ENCODE results near the genes SCNM1, RFX5, POGZ, CELF3, RIIAD1, LINGO4 and TCHHL1.

- PRO-cap, 8 experiments, result no peak in any of the 8 experiments
Measured at GRCh38 chr1:151147605-151148192, 1.3 kb upstream of the SEMA6C start.

DNA sequence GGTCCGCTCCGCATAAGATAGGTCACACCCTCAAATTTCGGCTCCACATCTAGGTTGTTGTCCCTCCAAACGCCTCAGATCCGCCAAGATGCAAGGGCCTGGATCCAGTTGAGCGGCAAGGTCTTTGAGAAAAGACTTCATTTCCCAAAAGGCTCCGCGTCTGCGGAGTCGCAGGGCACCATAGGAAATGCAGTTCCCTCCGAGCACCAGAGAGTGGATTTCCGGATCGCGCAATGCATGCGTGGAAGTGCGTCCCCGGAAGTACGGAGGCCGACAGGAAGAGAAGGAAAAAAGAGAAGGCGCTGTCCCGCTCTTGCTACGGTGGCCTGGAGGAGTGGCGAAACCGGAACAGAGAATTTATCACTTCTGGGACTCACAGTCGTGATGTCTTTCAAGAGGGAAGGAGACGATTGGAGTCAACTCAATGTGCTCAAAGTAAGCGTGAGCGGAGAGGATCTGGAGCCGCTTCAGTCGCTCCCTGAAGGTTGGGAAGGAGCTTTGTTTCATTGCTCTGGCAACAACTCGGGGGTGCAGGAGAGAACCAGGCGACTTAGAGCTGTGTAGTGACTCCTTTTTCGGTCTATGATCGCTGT lies at the start of gene SCNM1:
Gene SCNM1, plus strand, starts transcription at position 376 of the 593 bp plus-strand sequence.
- PRO-cap, 8 experiments, result peak in 7 of 8 experiments; most common plus-strand start position 376 of the sequence (in 6); most common minus-strand start position 92 of the sequence (in 3)

GRCh38 chr1:151196344-151196675 lies 2.0 kb upstream of the PIP5K1A start:
- PRO-cap, 8 experiments, result no peak in any of the 8 experiments

GRCh38 chr1:151283216-151283703 lies 1.2 kb downstream of the ZNF687 start:
- PRO-cap, 8 experiments, result peak in 8 of 8 experiments; most common plus-strand start chr1:151283418 (in 6); most common minus-strand start chr1:151283290 (in 6)

DNA sequence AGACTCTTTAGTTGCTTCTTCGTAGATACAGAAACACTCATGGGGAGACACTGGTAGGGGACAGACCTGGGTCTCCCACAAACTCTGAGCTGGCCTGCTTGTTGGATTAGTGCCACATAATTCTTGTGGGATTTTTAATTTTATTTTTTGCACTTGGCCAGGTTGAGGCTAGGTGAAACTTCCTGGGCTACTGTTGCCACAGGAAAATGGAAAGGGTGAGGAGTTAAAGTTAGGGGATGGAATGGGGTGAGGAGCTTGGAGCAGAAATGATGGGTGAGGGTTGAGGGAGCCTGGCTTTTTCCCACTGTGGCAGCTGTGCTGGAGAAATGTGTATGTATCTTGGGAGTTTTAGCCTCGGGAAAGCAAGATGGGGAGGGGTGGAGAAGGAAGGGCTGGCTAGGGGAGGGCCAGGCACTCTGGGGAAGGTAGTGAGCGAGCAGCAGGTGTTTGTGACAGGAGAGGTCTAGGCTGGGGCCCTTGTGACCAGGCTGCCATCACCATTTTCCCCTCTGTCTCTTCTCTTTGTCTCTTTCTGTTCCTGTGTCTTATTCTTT lies 1.9 kb downstream of the ZNF687 start:
- PRO-cap, 8 experiments, result no peak in any of the 8 experiments

- PRO-cap, 8 experiments, result peak in 8 of 8 experiments; most common plus-strand start chr1:151346759 (in 2); most common minus-strand start chr1:151347249 (in 8)
Measured at GRCh38 chr1:151346214-151347436, at the start of gene RFX5. Gene RFX5 (minus strand): TSS chr1:151347252.

DNA sequence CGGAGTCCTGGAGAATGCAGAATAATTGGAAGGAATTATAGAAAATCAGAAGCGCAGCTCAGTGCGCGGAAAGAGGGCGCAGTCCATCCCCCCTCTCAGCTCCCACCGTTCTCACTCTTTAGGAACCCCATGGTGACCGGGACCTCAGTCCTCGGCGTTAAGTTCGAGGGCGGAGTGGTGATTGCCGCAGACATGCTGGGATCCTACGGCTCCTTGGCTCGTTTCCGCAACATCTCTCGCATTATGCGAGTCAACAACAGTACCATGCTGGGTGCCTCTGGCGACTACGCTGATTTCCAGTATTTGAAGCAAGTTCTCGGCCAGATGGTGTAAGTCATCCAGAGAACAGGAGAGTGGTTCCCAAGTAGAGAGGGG lies 473 bp downstream of the PSMB4 start:
- PRO-cap, 8 experiments, result peak in 7 of 8 experiments; most common plus-strand start position 163 of the sequence (in 3); most common minus-strand start position 115 of the sequence (in 3)

- PRO-cap, 8 experiments, result peak in 1 of 8 experiments; most common minus-strand start chr1:151420031 (in 1)
Measured at GRCh38 chr1:151419863-151420086, 20.4 kb downstream of the PSMB4 start.

- PRO-cap, 8 experiments, result peak in 8 of 8 experiments; most common plus-strand start chr1:151459157 (in 5); most common minus-strand start chr1:151459155 (in 6)
Measured at GRCh38 chr1:151459024-151459744, at the start of gene POGZ. Gene POGZ (minus strand): TSS chr1:151459494.

DNA sequence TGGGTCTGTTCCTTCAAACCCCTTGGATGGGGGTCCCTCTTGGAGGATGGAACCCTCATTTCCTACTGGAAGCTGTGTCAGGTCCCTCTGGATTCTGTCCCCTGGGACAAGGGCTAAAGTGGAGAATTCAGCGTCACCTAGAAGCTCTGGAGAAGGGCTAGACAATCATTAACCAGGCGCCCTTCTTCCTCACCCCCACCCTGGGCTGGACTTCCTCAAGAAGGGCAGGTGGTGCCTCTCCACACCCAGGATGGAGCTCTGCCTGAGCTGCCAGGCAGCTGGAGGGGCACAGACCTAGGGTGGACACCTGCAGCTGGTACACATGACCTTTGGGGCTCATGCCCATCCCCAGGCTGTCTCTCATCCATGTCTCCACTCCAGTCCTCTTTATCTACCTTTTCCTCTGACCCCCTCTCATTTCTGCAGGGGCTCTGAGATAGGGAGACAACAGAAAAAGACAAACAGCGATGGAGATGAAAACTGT lies 3.5 kb downstream of the CELF3 start:
- PRO-cap, 8 experiments, result no peak in any of the 8 experiments

- PRO-cap, 8 experiments, result no peak in any of the 8 experiments
Measured at GRCh38 chr1:151715995-151716887, at the start of gene CELF3. Gene CELF3 (minus strand): TSS chr1:151716803.

DNA sequence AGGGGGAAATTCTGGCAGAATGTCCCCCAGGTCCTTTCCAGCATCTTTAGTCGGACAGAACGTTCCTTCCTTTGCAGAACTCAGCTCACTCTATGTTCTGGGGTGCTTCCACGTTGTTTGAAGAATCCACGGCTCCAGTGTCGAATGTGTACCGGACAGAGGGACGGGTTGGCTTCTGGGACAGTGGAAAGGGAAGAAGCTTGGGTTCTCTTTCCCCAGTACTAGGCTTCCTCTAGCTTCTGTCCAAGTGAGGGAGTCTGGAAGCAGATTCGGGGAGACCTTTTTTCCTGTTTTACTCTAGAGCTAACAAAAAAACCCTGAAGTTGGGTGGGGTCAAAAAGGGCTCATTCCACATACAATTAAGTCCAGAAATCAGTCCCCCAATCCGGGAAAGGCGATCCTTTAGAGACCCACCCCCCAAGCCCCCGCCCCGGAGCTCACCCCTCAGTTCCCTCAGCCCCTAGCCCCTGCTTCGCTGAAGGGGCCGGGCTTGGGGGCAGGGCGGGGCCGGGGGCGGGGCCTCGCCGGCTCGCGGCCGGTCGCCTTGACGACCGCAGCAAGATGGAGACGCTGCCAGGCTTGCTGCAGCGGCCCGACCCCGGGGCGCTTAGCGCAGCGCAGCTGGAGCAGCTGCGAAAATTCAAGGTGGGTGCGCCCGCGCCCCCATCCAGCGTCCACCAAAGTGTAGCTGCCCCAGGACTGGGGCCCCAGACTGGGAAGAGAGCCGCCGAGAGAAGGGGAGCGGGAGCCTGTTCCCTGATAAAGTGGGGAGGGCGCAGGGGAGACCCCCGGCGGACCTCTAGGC lies at the start of gene RIIAD1:
Gene RIIAD1, plus strand, starts transcription at position 547 of the 805 bp plus-strand sequence.
- PRO-cap, 8 experiments, result no peak in any of the 8 experiments

DNA sequence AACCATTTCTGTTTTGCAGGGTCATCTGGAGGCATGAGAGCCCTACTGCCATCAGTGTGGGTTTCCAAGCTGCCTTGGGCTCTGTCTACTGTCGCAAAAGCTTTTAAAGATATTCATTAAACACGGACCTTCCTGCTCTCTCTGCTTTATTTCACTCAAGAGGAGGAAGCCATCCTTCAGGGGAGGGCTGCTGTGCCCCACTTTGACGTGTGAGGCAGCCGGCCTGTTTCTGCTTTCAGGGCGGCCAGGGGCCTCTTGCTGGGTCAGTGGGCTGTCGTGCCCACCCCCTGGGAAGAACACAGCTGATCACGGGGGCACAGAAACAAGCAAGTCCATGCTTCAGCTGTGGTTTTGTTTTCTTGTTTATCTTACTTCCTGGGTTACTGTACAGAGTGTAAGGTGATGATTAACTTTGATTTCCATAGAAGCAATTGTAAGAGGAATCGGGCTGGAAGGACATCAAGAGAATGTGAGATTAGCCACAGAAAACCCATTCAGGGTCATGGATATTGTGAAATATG lies 8.2 kb downstream of the RIIAD1 start:
- PRO-cap, 8 experiments, result no peak in any of the 8 experiments

GRCh38 chr1:151778534-151779147 lies 11.7 kb downstream of the TDRKH start:
- PRO-cap, 8 experiments, result no peak in any of the 8 experiments

DNA sequence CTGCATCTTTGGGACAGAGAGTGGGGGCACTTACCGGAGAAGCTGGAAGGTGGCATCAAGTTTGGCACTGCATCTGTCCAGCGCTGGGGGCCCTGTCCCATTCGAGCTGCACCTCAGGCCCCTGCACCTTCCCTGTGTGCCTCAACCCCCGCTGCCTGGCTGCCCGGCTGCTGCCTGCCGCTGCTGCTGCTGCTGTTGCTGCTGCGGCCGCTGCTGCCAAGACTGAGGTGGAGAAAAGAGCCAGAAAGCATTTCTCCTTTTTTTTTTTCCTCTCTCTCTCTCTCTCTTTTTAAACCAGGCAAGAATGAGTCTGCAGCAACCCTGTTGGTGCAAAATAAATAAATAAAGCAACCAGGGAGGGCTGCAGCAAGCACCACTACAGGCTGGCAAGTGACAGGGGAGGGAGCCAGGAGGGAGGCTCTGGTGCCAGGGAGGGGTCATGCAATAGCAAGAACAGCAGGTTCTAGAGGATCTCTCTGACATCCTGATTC lies at the start of gene LINGO4:
Gene LINGO4, minus strand, starts transcription at position 224 of the 491 bp plus-strand sequence.
- PRO-cap, 8 experiments, result no peak in any of the 8 experiments

DNA sequence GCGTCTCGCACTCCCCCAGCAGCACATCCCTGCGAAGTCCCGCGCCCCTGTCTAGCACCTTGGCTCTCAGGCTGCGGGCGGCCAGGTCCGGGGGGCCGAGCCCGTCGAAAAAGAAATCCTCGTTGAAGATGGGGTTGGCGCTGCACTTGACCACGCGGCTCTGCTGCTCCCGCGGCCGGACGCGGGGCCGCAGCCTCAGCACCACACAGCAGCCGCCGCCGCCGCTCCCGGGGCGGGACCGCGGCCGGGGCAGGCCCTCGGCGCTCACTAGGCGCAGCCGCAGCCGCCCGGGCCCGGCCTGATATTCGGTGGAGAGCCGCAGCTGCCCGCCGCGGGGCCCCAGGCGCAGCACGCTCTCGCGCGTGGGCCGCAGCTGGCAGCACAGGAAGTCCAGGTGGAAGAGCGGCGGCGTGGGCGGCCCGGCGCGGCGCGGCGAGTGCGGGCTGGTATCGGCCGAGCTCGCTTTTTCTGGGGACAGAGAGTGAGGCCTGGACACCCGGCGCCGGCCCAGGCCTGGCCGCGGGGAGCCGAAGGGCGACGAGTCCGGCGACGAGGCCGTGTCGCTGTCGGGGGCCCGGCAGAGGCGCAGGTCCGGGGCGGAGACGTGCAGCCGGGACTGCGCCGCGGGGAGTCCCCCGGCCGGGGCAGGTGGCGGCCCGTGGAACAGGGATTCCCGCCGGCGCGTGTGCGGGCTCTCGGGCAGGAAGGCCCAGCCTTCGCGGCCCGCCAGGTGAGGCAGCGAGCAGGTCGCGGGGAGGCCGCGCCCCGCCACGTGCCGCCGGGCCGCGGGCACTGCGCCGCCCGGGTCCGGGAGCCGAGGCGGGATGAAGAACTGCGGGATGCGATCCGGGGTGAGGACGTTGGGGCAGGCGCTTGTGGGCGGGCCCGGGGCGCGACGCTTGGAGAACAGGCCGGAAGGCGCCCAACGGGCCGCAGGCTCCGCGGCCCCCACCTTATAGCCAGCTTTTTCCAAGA lies 1.3 kb downstream of the C2CD4D start:
- PRO-cap, 8 experiments, result peak in 1 of 8 experiments; most common plus-strand start position 329 of the sequence (in 1)

DNA sequence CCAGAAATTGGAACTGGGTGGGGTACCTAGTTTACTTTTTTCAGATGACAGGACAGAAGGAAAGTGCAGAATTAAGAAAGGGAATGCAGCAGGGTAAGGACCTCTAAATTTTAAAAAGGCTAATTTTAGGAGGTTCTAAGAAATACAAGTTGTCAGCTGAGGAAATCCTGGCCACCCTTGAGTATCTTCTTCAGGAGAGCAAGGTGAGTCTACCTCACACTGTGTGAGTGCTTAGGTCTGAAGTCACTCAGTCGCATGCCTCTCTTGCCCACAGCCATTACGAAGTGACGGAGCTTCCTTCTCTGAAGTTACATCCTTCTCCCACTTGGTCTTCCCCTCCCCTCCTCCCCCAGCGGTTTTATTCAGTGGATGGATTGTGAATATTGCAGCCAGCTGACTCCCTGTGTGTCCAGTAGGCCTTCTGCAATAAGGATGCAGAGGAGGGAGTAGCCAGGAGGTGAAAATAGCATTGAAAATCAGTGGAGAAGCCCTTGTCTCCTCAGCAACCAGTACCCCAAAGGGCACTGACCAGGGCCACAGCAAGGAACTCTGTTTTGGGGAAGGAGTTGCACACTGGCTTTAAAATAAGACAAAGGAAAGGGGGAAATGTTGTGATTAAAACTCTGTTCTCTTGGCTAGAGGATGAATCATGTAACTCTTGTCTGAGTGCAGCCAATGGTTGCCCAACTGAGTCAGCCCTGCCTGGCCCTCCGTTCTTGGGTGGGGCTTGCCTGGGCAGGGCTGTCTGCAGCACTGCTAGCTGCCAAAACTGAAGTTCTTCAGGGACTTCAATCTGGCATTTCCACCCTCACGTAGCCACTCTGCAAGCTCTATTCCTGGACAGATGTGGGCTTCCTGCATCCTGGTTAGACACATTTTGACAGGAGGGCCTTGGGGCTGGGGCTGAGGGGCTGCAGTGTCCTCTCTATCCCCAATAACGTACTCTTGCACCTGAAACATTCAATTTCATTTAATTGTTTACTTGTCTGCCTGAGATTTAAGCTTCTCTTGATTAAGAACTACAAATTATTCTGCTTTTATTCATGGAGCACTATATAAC lies 4.3 kb downstream of the S100A10 start:
- PRO-cap, 8 experiments, result peak in 7 of 8 experiments; most common plus-strand start position 782 of the sequence (in 4); most common minus-strand start position 551 of the sequence (in 7)

DNA sequence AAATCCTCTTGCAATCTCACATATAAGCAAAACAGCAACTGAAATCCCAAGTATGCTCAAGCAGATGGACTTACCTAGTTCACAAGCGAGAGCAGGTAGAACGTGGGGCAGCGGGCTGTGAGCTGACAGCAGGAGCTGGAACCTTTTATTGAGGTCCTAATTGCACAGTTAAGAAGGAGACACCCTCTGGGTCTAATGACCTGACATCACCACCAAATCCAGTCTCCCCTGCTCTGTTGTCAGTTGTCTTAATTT lies at the start of gene TCHHL1:
Gene TCHHL1, minus strand, starts transcription at position 119 of the 255 bp plus-strand sequence.
- PRO-cap, 8 experiments, result no peak in any of the 8 experiments

DNA sequence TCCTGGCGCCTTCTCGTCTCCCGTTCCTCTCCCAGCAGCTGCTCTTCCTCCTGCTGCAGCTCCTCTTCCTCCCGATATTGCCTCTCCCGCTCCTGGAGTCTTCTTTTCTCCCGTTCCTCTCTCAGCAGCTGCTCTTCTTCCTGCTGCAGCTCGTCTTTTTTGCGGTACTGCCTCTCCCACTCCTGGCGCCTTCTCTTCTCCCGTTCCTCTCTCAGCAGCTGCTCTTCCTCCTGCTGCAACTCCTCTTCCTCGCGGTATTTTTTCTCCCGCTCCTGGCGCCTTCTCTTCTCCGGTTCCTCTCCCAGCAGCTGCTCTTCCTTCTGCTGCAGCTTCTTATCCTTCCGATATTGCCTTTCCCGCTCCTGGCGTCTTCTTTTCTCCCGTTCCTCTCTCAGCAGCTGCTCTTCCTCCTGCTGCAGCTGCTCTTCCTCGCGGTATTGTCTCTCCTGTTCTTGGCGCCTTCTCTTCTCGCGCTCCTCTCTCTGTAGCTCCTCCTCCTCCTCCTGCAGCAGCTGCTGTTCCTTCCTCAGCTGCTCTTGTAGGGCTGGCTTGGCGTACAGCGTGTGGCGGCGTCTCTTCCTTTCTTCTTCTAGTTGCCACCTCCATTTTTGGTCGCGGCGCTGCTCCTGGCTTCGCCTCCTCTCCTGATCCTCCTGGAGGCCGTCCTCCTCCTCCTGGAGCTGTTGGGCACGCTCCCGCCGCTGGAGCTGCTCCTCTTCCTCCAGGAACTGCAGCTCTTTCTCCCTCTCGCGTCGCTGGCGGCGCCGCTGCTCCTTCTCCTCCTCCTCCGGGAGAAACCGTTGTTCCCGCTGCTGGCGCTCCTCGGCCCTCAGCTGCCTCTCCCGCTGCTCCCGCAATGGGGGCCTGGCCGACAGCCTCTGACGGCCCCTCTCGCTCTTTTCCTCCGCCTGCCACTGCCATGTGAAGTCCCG lies 5.0 kb downstream of the TCHH start:
- PRO-cap, 8 experiments, result no peak in any of the 8 experiments

- PRO-cap, 8 experiments, result no peak in any of the 8 experiments
Measured at GRCh38 chr1:152111368-152112064, 3.7 kb downstream of the TCHH start.

All from peripheral blood mononuclear cell (primary cell).